NCI-H460 (cell line): ENCODE results near the gene SERINC1.

GRCh38 chr6:121780775-121781407 lies 345.4 kb downstream of the GJA1 start:
RAMPAGE:
- cytosol, long total RNA, result no peak
- long total RNA, result no peak
- nucleus, long total RNA, result no peak

GRCh38 chr6:122470959-122472160 lies at the start of gene SERINC1:
TSS of gene SERINC1 (minus strand) at chr6:122471807.
RAMPAGE:
- cytosol, long total RNA, result start-site peak on the minus strand at chr6:122471777-122471813, 35 and 142 reads in 2 replicates
- long total RNA, result no peak
- nucleus, long total RNA, result start-site peak on the minus strand at chr6:122471781-122471807, 131 and 37 reads in 2 replicates

GRCh38 chr6:122751332-122751980 lies 28.1 kb upstream of the FABP7 start:
RAMPAGE:
- cytosol, long total RNA, result no peak
- long total RNA, result no peak
- nucleus, long total RNA, result no peak

DNA sequence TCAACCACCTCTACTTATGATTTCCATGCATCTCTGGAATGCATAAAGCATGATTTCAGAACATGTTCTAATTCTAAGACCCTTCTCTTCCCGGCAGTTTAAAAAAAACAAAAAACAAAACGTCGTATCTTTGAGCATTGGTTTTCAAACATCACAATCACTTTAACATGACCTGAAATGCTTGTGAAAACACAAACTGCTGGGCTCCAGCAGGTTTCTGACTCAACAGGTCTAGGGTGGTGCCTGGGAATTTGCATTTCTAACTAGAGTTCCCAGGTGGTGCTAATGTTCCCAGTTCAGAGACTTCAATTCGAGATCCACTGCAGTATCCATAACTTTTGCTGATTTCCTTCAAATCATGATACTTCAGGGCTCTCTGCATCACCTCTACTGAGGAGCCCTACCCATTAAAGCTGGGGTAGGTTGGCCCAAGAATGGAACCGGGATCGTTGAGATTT lies 874 bp upstream of the SMPDL3A start:
RAMPAGE:
- cytosol, long total RNA, result no peak
- long total RNA, result no peak
- nucleus, long total RNA, result no peak

DNA sequence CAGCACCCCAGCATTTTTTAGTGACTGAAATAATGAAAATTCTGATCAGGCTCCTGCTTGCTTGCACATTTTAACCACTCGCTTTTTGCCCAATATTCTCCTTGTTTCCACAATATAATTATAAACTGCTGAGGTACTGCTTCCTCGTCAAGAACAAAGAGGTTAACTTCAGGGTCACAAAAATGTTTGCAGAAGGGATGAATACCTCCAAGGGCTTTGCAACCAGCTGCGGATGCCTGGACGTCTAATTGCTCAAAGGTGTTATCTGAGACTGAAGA lies 506 bp upstream of the SMPDL3A start:
RAMPAGE:
- cytosol, long total RNA, result no peak
- long total RNA, result no peak
- nucleus, long total RNA, result no peak

DNA sequence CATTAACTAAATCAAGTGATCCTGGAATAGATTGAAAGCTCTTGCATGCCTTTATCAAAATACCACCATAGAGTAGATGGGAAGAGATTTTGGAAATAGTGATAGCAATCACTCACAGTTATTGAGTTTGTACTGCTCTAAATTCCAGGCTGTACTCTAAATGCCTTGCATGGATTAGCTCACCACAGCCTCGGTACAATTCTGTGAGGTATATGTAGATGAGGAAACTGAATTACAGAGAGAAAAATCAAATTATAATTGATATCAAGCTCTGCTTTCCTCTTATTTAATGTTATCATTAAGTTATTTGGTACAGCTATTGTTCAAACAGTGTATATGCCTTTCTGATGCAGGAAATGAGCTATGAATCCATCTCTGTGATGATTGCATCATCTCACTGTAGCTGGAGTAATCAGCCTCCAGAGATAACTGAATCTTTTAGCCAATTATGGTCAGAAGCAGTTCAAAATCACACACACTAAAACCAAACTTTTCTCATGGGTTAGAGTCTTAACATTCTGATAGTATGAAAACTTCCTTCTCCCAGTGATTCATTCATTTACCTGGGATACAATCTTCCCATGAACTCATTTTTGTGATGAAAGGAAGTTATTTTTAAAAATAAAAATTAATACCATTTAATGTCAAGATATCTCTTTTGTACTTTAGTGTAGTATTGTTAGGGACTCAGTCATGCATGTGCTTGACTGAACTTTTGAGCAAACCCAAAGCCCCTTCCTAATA lies 52.1 kb downstream of the RNF217 start:
RAMPAGE:
- cytosol, long total RNA, result no peak
- long total RNA, result no peak
- nucleus, long total RNA, result no peak

DNA sequence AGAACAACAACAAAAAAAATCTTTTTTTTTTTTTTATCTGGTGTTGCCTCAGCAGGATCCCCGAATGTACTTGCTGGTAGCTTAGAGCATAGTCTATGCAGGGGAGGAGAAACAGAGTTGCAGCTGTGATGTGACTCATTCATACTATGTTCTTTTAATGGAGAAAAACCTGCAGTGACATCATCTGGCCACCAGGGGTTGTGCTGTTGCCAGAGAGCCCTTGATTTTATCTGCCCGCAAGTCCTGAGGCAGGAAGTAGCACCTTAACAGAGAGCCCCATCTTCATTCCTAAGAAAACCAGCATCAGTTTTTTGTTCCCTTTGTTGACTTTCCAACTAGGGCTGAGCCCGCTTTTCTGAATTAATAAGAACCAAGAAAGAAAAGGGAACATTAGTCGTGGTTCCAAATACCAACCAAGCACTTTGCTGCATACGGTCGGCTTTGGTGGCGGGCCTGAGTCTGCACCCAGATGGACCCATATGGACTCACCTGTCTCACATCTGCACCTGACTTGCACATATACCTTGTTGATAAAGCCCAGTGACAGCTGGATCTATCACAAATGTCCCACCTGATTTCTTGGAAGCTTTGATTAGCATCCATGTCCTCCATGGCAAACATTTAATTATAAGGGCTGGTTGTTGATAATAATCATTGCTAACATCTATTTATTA lies 38.9 kb downstream of the TPD52L1 start:
RAMPAGE:
- cytosol, long total RNA, result no peak
- long total RNA, result no peak
- nucleus, long total RNA, result no peak

DNA sequence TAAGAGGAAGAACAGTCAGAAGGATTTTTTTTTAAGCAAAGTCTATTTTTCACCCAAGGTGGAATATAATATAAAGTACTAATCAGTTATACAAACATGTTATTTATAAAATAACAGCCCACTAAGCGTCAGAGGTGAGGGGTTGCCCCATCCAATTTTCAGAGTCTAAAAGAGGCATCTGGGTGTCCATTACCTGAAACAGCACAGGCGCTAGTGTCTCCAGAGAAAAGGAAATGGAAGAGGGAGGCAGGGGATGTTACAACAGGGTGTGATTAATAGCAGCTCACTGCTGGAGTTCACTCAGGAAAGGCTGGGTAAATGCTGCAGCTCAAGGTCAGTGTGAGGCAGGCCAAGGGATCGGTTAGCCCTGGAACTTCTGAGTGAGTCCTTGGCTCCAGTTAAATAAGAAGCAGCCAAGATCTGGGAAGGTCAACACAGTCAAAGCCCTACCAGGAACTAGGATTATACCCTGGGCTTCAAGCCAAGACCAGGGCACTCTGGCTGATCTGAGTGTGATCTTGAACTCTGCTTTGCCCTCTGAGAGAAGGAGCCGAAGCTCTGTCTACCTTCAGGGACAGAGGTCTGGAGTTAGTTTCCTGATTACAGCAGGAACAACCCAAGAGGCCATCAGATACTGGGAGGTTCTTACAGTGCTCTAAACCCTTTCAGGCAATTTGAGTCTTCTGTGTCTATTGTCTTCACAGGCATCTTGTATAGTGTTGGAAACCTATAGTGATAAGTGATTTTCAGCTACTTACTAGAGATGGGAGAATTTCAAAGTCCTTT lies 44.2 kb downstream of the TPD52L1 start:
RAMPAGE:
- cytosol, long total RNA, result no peak
- long total RNA, result no peak
- nucleus, long total RNA, result no peak

RAMPAGE:
- cytosol, long total RNA, result no peak
- long total RNA, result no peak
- nucleus, long total RNA, result no peak
Observed at GRCh38 chr6:125219604-125220205, 66.1 kb downstream of the TPD52L1 start.

GRCh38 chr6:125300790-125301458 lies 843 bp downstream of the HDDC2 start:
RAMPAGE:
- cytosol, long total RNA, result no peak
- long total RNA, result no peak
- nucleus, long total RNA, result no peak

DNA sequence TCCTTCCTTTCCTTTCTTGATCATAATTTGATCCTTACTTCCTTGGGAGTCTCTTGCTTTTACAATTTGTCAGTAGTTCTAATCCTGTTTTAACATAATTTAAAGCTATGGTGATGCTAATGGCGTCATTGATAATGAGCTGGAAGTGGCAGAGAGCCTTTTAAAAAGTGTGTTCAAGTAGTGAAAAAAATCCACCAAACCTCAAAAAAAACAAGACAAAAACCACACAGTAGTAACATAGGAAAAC lies 128.7 kb upstream of the HDDC2 start:
RAMPAGE:
- cytosol, long total RNA, result no peak
- long total RNA, result no peak
- nucleus, long total RNA, result no peak

RAMPAGE:
- cytosol, long total RNA, result no peak
- long total RNA, result no peak
- nucleus, long total RNA, result no peak
Observed at GRCh38 chr6:125611527-125612130, 137.8 kb upstream of the HEY2 start.

GRCh38 chr6:125789184-125789577 lies 1.6 kb upstream of the NCOA7 start:
RAMPAGE:
- cytosol, long total RNA, result no peak
- long total RNA, result no peak
- nucleus, long total RNA, result no peak

DNA sequence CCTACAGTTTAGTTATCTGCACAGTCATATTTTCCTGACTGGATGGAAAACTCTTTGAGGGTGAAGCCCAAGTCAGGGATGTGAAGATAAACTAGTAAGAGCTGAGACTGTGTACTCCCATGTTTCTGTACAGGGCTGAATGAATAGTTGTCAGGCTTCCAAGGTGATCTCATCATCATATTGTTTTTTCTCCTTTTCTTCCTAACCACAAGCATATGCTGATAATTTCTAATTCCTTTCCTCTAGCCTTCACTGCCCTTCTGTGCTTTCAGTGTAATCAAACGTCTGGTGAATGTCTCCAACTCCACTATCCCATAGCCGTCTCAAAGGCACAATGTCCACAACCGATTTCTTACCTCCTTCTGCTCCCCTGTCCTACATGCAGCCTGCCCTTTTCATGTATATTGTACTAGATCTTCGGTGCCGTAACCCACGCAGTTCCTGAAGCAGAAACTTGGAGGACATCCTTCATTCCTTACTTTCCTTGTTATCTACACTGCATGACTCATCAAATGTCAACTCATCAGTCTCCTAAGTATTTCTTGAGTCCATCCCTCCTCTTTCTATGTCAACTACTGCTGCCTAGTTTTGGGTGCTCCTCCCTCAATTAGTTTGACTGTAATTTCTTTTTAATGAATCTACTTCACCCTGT lies 21.8 kb downstream of the NCOA7 start:
RAMPAGE:
- cytosol, long total RNA, result no peak
- long total RNA, result no peak
- nucleus, long total RNA, result no peak

DNA sequence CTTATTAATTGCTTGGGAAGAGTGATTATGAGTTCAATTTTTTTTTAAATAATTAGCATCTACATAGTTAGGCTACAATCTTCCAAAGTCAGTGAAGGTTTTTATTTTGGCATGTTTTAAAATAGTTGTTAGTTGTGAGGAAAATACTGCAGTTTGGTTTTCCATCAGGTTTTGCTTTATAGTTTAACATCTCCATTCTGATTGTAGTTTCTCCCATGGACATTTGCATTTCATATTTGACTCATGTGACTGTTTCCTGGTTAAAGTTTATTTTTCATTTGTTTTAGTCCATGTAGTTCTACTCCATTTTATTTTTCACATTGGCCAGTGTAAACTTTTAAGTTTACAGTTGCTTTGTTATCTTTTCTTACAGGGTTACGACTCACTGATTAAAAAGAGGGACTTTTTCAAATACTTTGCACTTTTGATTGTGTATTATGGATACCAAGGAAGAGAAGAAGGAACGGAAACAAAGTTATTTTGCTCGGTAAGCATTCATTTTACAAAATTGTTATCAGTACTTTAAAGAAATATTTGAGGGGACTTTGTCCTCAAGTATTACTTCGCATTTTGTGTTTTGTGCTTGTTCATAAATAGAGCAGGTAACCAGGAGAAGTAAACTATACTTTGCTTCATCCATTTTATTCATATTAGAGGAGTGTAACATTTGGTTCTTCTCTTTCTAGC lies 24.3 kb downstream of the NCOA7 start:
RAMPAGE:
- cytosol, long total RNA, result no peak
- long total RNA, result no peak
- nucleus, long total RNA, result no peak

DNA sequence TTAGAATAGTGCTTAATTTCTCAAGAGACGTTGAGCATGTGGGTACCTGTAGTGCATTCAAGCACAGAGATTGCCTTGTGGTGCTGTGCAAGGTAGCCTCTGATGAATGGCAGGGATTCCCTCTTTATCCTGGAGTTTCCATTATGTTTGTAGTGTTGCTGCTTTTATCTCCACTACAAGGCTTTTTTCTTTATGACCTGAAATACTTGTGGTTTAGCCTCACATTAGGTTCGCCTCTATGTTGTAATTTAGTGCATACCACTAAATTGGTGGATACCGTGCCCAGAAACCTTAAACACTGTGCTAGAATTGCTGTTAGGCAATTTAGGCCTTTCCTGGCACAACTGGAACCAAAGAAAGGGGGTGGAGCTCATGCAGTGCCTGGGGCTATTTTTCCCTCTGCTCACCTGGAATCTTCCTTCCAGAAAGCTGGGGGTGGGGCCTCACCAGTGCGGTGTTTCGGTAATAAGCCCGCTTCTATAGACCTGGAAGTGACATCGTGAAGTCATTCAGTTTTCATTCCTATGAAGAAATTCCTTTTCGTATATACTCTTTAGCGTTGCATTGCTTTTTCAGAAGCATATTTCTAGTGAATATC lies 76.8 kb downstream of the NCOA7 start:
RAMPAGE:
- cytosol, long total RNA, result no peak
- long total RNA, result no peak
- nucleus, long total RNA, result no peak

RAMPAGE:
- cytosol, long total RNA, result no peak
- long total RNA, result no peak
- nucleus, long total RNA, result no peak
Observed at GRCh38 chr6:125869521-125869720, 78.7 kb downstream of the NCOA7 start.

GRCh38 chr6:125888989-125890209 lies 67.2 kb upstream of the HINT3 start:
RAMPAGE:
- cytosol, long total RNA, result no peak
- long total RNA, result no peak
- nucleus, long total RNA, result no peak

GRCh38 chr6:125918605-125919801 lies 37.6 kb upstream of the HINT3 start:
RAMPAGE:
- cytosol, long total RNA, result start-site peak on the plus strand at chr6:125919216-125919402, 1,681 and 2,071 reads in 2 replicates
- long total RNA, result start-site peak on the plus strand at chr6:125919216-125919402, 1,729 and 3,930 reads in 2 replicates
- nucleus, long total RNA, result no peak

RAMPAGE:
- cytosol, long total RNA, result no peak
- long total RNA, result no peak
- nucleus, long total RNA, result no peak
Observed at GRCh38 chr6:125944416-125944909, 12.1 kb upstream of the HINT3 start.